NB4 (cell line): ENCODE measurements around a stretch of chr9.

DNA sequence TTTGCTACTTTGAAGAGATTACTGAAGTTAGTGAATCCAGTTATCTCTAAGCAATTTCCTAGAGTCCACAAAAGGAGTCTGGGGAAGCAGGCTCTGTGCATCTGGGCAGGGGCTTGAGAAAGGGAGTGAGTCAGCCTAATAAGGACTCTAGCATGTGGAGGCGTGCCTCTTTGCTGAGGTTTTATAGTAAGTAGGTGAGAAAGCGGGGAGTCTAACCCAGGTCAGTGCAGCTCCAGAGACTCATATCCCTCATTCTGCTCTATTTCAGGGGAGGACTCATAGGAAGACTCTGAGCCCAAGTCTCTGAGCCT lies 149.9 kb downstream of the TRIM32 start:
- RRBS = no CpG with 5 or more reads among the region's 2 CpGs

DNA sequence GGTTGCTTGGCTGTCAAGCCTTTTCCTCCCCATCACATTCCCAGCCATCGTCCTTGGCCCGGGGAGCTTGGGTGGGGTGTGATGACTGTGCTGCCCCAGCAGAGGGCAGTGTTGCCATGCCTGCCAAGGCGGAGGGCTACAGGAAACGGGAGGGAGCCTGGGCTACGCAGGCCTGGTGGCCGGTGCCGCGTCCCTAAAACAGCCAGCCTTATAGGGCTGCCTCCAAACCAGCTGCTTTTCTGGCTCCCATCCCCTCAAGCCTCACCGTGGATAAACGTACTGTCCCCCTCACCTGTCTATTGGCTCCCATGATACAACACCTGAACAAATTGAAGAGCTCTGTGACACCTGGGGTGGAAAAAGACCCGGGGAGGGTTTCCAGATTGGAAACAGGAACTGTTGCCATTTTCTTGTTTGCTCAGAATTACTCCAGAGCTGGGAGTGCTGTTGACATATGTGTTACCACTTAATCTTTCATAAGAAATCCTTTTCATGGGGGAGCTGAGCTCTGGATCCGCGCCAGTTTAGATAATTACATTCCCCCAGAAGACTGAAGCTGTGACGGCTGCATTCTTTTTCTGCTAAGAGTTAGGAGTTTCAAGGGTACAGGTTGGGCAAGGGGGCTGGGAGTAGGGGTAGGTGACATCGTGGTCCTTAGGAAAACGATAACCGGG lies 72.9 kb upstream of the ASTN2 start:
- RRBS = no CpG with 5 or more reads among the region's 17 CpGs

DNA sequence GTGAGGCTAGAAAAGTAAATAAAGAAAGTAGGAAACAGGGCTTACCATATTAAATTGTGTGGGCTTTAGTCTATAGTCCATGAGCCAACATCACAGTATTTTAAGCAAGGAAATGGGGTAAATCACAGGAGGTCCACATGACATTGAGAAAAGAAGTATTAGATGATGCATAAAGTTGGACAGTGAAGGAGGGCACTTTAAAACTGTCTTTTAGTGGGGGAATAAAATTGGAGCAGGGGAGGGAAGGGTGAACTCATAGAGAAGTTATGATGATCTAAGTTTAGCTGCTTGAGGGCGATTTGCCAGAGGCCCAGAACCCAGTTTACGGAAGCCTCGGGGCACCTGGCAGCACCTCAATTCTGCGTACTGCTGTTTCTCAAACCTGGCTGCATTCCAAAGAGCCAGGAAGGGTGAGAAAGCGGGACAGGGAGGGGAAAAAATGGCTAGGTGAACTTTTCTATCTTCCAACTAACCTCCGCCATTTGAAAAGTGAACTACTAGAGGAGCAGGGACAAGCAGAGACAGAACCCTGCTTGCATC lies 316.9 kb downstream of the BRINP1 start:
- RRBS = no CpG with 5 or more reads among the region's 6 CpGs

- RRBS = no CpG with 5 or more reads among the region's 3 CpGs
Observed at GRCh38 chr9:120680012-120680338, 34.3 kb downstream of the MEGF9 start.

DNA sequence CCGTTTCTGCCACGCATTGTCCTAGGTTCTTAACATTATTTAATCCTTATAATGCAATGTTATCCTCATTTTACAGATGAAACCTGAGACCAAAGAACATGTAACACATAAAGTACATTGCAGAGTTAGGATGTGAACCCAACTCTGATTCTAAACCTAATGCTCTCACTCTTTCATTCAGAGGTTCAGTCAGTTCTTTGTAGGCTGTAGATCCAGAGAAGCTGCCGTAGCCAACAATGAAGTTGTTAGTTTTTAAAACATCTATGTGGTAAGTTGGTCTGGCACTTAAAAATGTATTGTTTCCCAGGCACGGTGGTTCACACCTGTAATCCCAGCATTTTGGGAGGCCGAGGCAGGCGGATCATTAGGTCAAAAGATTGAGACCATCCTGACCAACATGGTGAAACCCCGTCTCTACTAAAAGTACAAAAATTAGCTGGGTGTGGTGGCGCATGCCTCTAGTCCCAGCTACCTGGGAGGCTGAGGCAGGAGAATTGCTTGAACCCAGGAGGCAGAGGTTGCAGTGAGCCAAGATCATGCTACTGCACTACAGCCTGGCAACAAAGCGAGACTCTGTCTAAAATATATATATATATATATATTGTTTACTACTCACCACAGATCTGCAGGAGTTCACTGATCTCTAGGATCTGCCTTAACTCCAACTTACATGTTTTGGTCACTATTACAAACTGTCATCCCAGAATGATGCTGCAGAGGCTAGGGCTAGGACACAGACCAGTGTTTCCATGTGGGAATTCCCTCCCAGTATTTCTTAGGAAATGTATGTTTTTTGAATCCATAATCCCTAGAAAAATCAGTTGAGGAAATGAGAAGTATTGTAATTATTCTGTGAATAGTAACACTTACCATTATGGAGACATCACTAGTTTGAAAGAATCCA lies 10.8 kb upstream of the PSMD5 start:
- RRBS = no CpG with 5 or more reads among the region's 9 CpGs

- RRBS = no CpG with 5 or more reads among the region's 8 CpGs
Observed at GRCh38 chr9:120855751-120856844, 13.4 kb upstream of the PSMD5 start.

DNA sequence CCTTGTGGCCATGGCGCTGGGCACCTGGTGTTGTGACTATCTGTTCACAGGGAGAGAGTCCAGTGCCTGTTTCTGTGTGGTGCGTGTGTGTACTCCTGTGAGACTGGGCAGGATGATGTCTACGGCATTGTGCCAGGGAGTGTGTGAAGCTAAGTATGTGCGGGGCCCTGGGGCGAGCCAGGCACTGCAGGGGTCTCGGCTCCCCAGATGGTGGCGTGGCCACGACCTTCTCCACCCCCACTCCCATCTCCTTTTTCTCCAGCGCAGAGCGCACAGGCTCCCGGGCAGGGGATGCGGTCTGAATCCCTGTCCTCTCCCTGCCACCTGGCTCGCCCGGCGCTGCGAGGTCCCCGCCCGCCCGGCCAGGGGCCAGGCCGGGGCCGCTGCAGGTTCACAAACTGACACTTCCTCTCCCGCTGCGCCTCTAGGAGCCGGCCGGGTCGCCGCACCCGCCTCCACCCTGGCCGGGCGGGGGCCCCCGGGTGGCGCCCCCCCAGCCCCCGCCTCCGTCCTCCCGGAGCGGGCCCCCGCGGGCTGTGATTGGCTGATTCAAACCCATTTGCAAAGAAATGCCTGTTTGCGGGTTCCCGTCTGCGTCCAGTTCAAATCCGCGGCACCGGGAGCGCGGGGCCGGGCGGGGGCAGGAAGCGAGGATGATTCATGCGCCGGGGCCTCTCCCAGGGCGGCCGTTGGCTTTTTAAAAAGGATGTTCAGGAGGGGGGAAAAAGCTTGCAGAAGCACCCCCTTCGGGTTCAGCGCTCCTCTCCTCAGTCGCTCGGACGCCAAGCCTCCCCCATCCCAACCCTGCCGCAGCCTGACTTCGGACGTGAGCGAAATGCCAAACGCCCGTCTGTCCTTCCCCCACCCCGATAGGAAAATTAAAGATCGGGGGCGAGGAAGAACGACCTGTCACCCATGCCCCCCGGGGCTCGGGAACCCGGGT lies 754 bp downstream of the PHF19 start:
- RRBS = under 1% methylated on average over 25 of the region's 71 CpGs

GRCh38 chr9:120891269-120892018 lies 14.5 kb upstream of the PHF19 start:
- RRBS = 100% methylated on average over 2 of the region's 13 CpGs

- RRBS = no CpG with 5 or more reads among the region's 14 CpGs
Observed at GRCh38 chr9:120905026-120905719, 21.4 kb downstream of the TRAF1 start.

GRCh38 chr9:120909981-120910507 lies 16.6 kb downstream of the TRAF1 start:
- RRBS = no CpG with 5 or more reads among the region's 7 CpGs

GRCh38 chr9:120925384-120925553 lies 1.3 kb downstream of the TRAF1 start:
- RRBS = no CpG with 5 or more reads among the region's 3 CpGs

GRCh38 chr9:120927423-120927818 lies 825 bp upstream of the TRAF1 start:
- RRBS = no CpG with 5 or more reads among the region's 4 CpGs

GRCh38 chr9:121266814-121267270 lies 1.1 kb upstream of the GSN start:
- RRBS = no CpG with 5 or more reads among the region's 7 CpGs

GRCh38 chr9:121284253-121284928 lies 16.4 kb downstream of the GSN start:
- RRBS = 80% methylated on average over 2 of the region's 10 CpGs

GRCh38 chr9:121302809-121303171 lies 34.8 kb downstream of the GSN start:
- RRBS = no CpG with 5 or more reads among the region's 13 CpGs

DNA sequence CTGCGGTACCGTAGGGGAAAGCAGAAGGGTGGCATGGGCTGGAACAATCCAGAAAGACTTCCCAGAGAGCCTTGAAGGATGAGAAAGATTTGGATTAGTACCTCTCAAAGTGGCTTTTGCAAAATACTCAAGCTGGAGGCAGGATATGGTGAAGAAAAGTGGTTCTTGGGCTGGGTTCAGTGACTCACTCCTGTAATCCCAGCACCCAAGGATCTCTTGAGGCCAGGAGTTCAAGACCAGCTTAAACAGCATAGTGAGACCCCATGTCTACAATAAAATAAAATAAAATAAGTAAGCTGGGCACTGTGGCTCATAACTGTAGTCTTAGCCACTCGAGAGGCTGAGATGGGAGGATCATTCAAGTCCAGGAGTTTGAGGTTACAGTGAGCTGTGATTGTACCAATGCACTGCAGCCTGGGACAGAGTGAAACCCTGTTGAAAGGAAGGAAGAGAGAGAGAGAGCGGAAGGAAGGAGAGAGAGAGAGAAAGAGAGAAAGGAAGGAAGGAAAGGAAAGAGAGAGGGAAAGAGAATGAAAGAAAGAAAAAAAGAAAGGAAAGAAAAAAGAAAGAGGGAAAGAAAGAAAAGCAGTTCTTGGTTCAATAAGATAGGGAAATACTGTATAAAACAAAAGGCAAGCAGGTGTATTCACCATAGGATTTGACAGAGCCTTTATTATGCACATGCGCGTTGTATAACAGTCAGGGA lies 41.7 kb downstream of the GSN start:
- RRBS = no CpG with 5 or more reads among the region's 6 CpGs

GRCh38 chr9:121332354-121332881 lies 37.6 kb downstream of the STOM start:
- RRBS = no CpG with 5 or more reads among the region's 12 CpGs

- RRBS = no CpG with 5 or more reads among the region's 12 CpGs
Observed at GRCh38 chr9:121753762-121754595, 102.5 kb downstream of the DAB2IP start.

- RRBS = 86% methylated on average over 7 of the region's 27 CpGs
Observed at GRCh38 chr9:121784381-121785371, 133.2 kb downstream of the DAB2IP start.

DNA sequence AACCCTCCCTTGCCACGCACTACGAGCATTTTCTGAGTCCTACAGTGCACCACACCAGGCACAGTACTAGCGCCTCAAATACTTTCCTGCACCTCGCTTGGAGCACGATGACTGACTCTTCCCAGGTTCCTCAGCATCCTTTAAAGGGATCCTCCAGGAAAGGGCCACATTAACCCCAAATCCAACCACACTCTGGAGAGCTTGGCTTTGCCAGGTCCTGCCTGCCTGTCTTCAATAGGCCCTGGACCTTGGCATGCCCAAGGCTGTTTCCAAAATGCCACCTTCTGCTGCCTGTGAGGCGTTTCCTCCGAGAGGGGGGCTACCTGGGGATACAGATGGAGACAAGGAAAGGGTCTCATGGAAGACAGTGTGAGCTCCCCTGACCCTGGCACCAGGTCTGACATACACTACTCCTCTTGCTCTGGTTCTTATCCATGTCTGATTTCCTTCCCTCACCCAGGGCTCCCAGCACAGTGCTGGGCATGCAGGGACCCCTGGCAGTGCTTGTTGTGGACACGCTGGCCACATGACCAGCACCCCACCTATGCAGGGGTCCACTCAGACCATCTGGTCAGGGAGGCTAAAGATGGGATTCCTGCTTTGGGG lies 170.0 kb downstream of the DAB2IP start:
- RRBS = no CpG with 5 or more reads among the region's 8 CpGs